Breast (tissue), 4 donors: ENCODE measurements around a stretch of chr15.

GRCh38 chr15:91942557-91942983, 89.1 kb downstream of the SLCO3A1 start:
- PRO-cap, 3 experiments: peak in 1 of 3 experiments; most common plus-strand start chr15:91942903 (in 1)
- RRBS: no CpG with 5 or more reads among the region's 10 CpGs

DNA sequence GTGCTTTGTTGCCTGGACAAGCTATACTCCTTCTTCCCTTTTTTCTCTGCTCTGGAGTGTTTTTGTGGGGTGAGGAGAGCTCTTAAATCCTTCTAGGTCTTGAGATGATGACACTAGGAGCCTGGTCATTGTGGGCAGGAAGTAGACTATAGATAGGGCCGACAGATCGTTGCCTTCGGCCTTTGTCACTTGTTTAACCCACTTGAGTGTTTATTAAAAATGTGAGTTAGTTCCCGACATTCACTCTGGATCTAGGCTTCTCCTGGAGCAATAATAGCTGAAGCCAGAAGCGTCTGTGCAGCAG, 93.9 kb downstream of the SLCO3A1 start:
- PRO-cap, 3 experiments: no peak in any of the 3 experiments
- RRBS: no CpG with 5 or more reads among the region's 5 CpGs

- PRO-cap, 3 experiments: no peak in any of the 3 experiments
- RRBS: no CpG with 5 or more reads among the region's 12 CpGs
Measured at GRCh38 chr15:91963259-91963766, 109.8 kb downstream of the SLCO3A1 start.

DNA sequence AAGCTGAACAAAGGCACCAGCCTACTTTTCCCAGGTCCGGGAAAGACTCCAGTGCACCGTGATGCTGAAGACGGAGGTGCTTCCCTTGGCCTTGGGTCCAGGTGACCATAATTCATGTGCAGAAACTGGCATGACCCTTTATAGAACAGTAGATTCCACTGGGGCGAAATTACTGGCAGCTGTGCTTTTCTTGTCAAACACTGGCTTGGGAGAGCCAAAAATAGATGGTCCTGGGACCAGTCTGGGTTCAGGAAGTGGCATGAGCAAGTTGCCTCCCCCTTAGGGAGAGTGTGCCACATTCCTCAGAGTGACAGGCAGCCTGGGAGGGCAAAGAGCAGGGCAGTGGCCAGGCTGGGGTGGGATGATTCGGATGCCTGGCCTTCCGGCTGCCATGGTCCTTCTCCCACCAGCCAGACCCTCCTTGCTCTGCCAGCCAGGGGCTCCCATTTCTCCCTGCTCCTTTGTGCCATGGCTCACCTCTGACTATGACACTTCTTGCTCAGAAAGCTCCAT, 127.4 kb downstream of the SLCO3A1 start:
- PRO-cap, 3 experiments: no peak in any of the 3 experiments
- RRBS: no CpG with 5 or more reads among the region's 6 CpGs

GRCh38 chr15:92306514-92307034, 87.1 kb upstream of the ST8SIA2 start:
- PRO-cap, 3 experiments: no peak in any of the 3 experiments
- RRBS: no CpG with 5 or more reads among the region's 6 CpGs

DNA sequence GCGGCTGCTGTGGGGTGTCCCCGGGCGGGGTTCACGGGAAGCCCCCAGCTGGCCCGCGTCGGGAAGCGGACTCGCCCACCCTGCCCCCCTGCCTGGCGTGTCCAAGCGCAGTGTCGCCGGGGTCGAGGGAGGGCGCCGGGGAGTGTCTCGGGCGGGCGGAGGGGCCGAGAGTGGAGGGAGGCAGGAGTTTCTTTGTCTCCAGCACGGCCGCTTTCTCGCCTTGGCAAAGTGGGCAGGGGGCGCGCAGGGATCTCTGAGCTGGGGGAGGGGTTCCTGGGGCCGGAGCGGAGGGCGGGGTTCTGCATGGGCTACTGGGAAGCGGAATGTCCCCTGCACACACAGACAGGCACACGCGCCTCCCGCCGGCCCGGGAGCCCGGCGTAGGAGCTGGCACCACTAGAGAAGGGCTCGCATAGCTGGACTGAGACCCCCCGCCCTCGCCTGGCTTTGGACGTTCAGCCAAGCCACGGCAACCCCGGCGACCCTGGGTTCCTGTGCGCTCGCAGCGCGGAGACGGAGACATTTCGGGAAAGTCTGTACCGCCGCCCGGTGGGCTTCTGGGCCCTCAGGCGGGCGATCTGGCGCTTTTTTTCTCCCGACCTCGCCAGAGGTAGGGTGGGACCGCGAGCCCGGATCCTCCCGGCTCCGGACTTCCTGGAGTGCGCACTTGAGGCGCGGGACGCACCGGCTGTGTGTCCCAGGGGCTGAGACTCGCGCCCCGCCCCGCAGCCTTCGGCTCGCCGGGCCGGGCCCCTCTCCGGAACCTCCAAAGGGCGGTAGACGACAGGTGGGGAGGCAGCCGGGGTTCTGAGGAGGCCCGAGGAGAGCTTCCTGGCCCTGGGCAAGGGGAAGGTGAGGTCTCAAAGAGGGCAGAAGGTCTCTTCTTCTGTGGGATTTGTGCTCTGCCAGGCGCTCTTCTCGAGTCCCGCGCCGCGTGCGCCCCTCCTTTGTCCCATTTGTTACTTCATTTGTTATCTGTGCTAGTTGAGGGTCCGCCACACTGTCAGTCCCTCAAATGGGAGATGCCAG, 986 bp downstream of the ST8SIA2 start:
- PRO-cap, 3 experiments: peak in 2 of 3 experiments; most common minus-strand start position 653 of the sequence (in 2)
- RRBS: 3% methylated on average over 55 of the region's 88 CpGs

DNA sequence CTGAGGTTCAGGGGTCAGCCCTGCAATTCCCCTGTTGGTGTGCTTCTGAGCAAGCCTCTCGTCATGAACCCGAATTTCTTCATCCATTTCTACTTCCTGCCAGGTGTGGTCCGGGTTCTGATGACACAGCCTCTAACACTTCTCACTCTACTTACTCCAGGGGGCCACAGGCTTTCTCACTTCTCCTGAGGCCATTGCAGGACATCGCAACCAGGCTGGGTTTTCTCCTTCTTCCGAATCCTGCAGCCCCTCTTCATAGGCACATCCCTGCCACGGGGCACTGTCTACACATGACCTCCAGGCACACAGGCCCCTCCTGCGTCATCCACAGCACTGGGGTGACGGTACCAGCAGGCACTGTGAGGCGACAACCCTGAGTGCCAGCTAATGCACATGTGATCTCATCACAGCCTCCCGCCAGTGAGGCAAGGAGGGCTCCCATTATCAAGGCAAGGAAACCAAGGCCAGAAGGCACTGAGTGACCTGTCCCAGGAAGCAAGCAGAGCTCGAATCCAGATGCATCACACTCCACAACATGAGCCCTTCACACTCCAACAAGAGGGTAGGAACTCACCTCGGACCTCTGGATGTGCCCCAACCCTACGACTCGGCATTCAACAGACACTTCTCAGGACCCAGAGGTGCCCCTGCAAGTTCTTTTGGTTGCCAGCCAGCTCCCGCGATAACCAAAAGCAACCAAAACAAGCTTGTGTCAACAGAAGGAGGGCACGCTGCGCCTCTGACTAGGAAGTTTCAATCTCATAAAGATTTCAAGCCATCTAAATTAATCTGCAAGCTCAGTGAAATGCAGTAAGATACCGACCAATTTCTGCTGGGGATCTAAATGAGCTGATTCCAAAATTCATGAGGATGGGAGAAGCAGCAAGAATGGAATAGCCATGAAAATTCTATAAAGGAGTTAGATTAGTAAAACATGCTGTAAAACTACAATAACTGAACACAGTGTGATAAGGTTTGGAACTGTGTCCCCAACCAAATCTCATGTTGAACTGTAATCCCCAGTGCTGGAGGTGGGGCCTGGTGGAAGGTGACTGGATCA, 16.7 kb downstream of the FAM174B start:
- PRO-cap, 3 experiments: no peak in any of the 3 experiments
- RRBS: no CpG with 5 or more reads among the region's 19 CpGs

DNA sequence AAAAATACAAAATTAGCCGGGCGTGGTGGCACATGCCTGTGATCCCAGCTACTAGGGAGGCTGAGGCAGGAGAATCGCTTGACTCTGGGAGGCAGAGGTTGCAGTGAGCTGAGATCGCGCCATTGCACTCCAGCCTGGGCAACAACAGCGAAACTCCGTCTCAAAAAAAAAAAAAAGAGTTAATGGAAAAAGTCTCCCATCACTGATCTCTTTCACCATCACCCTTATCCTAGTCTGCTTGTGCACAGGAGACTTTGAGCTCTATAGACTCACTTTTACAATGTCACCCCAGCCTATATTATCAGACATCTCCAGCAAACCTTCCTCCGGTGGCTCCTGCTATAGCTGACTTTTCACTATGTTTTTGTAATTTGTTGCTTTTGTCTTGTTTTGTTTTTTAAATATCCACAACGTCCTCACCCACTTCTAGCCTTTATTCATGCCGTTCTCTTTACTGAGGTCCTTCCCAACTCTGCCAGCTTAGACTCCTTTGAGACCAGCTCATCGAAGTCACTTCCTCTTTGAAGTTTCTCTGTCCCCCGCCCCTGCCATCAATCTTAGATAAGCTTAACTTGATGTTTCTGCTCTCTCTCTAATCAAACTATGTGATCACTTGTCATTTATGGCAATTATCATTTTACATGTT, 82.8 kb upstream of the CHD2 start:
- PRO-cap, 3 experiments: no peak in any of the 3 experiments
- RRBS: no CpG with 5 or more reads among the region's 12 CpGs

- PRO-cap, 3 experiments: no peak in any of the 3 experiments
- RRBS: no CpG with 5 or more reads among the region's 3 CpGs
Measured at GRCh38 chr15:92840174-92840575, 59.9 kb upstream of the CHD2 start.

GRCh38 chr15:92881727-92882486, 18.2 kb upstream of the CHD2 start:
- PRO-cap, 3 experiments: peak in 3 of 3 experiments; most common plus-strand start chr15:92881965 (in 1); most common minus-strand start chr15:92882386 (in 3)
- RRBS: no CpG with 5 or more reads among the region's 19 CpGs

- PRO-cap, 3 experiments: peak in 3 of 3 experiments; most common plus-strand start chr15:92882672 (in 2); most common minus-strand start chr15:92882725 (in 1)
- RRBS: 1% methylated on average over 42 of the region's 82 CpGs
Measured at GRCh38 chr15:92882487-92883110, 17.5 kb upstream of the CHD2 start.

DNA sequence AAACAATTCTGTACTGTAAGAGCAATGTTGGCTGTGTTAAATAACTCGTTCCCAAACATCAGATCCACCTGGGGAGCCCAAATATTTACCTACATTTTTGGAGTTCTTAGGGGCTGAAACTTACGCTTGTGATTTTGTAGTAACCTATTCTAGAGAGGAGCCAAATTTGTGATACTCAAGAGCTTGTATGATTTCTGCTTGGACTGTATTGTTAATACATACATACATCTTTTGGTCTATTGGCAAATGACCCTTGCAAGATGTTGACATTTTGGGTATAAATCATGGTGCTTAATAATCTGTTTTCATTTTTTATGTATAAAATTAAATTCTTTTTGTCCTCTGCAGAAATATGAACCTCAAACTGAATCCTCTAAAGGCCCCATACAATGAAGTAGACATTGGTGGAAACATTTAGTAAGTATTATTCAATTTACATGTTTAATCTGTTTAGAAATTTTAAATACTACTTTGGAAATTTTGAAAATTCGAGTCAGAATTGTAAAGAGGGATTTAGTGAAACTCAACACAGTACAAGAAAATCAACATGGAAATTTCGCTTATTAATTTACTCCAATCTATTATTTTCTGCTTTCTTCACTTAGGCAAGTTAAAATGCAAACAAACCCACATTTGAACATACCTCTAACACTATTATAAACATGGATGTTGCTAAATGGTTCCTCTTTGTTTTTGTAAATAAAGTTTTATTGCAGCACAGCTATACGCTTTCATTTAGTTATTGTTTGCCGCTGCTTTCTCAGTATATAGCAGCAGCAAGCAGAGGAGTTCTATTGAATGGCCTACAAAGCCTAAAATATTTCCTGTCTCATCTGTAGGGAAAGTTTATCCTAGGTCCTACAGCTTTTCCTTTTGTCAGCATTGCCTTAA, 8.2 kb upstream of the CHD2 start:
- PRO-cap, 3 experiments: no peak in any of the 3 experiments
- RRBS: no CpG with 5 or more reads among the region's 6 CpGs

DNA sequence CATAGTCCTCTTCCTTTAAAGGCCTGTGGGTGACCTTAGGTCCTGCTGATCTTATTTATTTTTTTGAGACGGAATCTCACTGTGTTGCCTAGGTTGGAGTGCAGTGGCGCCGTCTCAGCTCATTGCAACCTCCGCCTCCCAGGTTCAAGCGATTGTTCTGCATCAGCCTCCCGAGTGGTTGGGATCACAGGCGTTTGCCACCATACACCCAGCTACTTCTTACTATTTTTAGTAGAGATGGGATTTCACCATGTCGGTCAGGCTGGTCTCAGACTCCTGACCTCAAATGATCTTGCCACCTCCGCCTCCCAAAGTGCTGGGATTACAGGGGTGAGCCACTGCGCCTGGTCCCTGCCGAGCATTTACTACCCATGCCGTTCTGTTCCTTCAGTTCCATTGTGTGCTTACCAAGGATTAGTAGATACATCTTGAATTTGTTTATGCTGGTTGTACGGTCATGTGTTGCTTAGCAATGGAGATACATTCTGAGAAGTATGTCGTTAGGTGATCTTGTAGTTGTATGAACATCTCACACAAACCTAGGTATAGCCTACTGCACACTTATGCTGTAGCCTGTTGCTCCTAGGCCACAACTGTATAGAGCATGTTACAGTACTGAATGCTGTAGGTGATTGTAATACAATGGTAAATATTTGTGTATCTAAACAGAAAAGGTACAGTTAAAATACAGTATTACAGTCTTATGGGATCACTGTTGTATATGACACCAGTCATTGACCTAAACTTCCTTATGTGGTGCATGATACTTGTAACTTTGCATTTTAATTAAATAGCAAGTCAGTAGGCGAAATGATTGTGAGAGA, 10.4 kb downstream of the CHD2 start:
- PRO-cap, 3 experiments: no peak in any of the 3 experiments
- RRBS: no CpG with 5 or more reads among the region's 15 CpGs

DNA sequence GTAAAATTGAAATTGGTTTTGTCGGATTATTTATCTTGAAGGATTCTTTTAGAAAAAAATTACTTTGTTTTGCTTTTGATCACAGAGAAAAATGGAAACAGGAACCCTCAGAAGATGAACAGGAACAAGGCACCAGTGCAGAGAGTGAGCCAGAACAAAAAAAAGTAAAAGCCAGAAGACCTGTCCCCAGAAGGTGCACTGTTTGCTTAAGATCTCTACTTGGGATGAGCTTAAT, 37.2 kb downstream of the CHD2 start:
- PRO-cap, 3 experiments: no peak in any of the 3 experiments
- RRBS: no CpG with 5 or more reads among the region's 1 CpG

- PRO-cap, 3 experiments: no peak in any of the 3 experiments
- RRBS: no CpG with 5 or more reads among the region's 4 CpGs
Measured at GRCh38 chr15:92982146-92983135, 82.3 kb downstream of the CHD2 start.

DNA sequence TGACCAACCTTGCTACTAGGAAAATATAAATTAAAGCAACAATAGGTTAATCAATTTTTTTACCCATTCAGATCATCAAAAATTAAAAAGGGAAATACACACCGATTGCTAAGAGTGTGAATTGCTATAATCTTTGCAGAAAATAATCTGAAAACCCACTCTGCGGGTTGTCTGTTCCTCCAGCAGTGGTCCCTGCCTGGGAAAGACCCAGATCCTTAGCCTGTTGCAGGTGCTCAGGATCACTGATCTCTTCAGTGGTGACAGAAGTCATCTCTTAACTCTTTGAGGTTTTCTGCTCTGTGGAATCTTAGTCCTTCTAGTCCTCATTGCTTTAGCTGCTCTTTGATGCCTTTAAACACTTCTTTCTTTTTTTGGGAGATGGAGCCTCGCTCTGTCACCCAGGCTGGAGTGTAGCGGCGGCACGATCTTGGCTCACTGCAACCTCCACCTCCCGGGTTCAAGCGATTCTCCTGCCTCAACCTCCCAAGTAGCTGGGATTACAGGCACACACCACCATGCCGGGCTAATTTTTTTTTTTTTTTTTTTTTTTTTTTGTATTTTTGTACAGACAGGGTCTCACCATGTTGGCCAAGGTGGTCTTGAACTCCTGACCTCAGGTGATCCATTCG, 71.9 kb downstream of the RGMA start:
- PRO-cap, 3 experiments: no peak in any of the 3 experiments
- RRBS: no CpG with 5 or more reads among the region's 10 CpGs

DNA sequence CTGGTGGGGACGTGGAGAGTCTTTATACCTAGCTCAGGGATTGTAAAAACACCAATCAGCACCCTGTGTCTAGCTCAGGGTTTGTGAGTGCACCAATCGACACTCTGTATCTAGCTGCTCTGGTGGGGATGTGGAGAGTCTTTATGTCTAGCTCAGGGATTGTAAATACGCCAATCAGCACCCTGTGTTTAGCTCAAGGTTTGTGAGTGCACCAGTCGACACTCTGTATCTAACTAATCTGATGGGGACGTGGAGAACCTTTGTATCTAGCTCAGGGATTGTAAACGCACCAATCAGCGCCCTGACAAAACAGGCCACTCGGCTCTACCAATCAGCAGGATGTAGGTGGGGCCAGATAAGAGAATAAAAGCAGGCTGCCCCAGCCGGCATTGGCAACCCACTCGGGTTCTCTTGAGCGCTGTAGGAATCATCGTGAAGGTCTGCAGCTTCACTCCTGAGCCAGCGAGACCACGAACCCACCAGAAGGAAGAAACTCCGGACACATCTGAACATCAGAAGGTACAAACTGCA, 56.6 kb downstream of the RGMA start:
- PRO-cap, 3 experiments: no peak in any of the 3 experiments
- RRBS: 88% methylated on average over 3 of the region's 15 CpGs

DNA sequence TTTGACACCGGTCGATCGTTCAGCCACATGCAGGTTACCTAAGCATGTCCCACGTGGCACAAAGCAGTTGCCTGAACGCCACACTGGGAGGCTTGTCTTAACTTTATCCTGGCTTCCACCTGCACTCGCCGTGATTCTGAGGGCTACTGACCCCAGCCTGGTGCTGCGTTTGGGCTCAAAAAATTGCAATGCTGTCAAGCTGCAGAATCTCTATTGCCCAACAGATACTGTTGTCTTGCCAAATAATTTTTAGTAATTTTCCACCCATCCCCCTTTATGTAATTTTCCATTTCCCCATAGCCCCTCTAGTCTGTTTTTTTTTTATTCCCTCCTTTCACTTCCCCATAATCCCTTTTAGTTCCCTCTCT, 158.6 kb upstream of the RGMA start:
- PRO-cap, 3 experiments: no peak in any of the 3 experiments
- RRBS: no CpG with 5 or more reads among the region's 8 CpGs

- PRO-cap, 3 experiments: no peak in any of the 3 experiments
- RRBS: no CpG with 5 or more reads among the region's 9 CpGs
Measured at GRCh38 chr15:93312667-93313652, 223.9 kb upstream of the RGMA start.

- PRO-cap, 3 experiments: no peak in any of the 3 experiments
- RRBS: no CpG with 5 or more reads among the region's 17 CpGs
Measured at GRCh38 chr15:93900400-93900840, 330.9 kb upstream of the MCTP2 start.